ENCODE data around the genes RASL12 and CILP.

GRCh38 chr15:63380796-63381027 is 934 bp downstream of the CA12 start:
- PRO-cap, 2 experiments, result no peak in any of the 2 experiments

DNA sequence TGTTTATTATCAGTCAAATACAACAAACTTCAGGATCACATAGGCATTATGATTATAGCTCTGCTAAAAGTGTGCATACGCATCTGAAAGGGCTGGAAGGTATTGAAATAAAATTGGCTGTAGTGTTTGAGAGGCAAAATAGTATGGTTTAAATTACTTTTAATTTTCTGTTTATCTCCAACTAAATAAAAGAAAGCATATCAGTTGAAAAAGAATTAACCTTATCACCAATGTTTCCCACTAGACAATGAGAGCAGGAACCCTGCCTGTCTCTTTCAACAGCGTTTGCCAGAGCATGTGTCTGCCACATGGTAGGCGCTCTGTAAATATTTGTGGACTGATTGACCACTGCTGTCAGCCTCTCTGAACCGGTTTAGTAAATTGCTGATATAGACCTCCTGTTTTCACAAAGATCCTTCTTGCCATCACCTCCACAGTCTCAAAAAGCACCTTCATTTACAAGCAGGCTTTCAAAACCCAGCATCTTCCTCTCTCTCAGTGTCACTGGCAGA is 38.1 kb upstream of the USP3 start:
- PRO-cap, 2 experiments, result no peak in any of the 2 experiments

DNA sequence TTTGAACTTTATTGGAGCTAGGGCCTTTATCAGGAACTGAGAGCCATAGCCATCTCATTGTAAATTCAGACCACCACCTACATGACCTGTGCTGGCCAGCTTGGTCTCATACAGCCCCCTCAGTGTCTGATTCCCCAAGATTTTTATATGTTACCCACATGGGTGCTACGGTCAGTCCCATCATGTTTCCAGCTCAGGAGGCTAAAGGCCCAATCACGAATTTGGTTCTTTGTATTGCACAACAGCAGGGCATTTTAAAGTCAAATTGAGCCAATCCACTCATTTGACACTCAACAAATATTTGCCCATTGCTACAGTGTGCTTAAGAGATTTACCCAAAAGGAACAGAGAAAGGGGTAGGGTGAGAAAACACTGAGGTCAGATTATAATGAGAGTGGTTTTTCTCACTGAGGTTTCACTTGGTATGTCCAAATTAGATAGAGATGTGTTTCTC is 31.5 kb upstream of the USP3 start:
- PRO-cap, 2 experiments, result no peak in any of the 2 experiments

DNA sequence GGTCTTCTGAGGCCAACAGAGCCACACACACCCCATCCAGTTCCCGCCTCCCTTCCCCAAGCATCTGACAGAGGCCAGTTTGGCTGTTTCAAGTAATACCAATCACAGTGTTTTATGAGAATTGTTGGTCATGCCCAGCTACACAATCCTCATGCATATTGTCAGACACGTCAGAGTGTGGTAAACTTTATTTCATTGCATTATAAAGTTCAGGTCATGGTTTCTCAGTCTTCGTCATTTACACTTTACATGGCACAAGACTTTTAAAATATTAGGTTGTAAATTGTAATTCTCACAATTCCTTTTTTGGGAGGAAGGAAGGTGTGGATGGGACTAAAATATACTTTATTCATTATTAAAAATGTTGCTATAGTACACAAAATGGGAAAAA is 15.7 kb upstream of the USP3 start:
- PRO-cap, 2 experiments, result no peak in any of the 2 experiments

- PRO-cap, 2 experiments, result no peak in any of the 2 experiments
These were observed 27.9 kb upstream of the FBXL22 start for GRCh38 chr15:63569181-63569696.

GRCh38 chr15:63596027-63596424 is 1.2 kb upstream of the FBXL22 start:
- PRO-cap, 2 experiments, result no peak in any of the 2 experiments

GRCh38 chr15:63677676-63678830 is 80.9 kb downstream of the FBXL22 start:
- PRO-cap, 2 experiments, result no peak in any of the 2 experiments

DNA sequence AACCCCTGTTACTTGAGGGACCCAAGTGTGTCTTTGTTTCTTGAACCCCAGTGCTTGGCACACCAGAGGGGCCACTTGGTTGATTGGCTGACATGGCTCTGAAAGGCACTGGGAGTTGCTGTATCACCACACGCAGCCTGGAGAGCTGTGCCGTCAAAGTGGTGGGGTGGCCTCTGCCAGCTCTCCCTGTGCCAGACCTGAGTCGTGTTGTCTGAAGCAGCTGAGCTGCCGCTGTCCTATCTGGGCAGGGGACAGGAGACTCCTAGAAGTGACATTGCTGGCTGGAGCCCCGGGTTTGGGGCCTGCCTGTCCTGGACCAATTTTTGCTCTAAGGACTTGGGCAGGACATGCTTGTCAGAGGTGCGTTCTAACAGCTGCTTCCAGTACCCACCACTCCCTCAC is 5.5 kb upstream of the SNX22 start:
- PRO-cap, 2 experiments, result no peak in any of the 2 experiments

DNA sequence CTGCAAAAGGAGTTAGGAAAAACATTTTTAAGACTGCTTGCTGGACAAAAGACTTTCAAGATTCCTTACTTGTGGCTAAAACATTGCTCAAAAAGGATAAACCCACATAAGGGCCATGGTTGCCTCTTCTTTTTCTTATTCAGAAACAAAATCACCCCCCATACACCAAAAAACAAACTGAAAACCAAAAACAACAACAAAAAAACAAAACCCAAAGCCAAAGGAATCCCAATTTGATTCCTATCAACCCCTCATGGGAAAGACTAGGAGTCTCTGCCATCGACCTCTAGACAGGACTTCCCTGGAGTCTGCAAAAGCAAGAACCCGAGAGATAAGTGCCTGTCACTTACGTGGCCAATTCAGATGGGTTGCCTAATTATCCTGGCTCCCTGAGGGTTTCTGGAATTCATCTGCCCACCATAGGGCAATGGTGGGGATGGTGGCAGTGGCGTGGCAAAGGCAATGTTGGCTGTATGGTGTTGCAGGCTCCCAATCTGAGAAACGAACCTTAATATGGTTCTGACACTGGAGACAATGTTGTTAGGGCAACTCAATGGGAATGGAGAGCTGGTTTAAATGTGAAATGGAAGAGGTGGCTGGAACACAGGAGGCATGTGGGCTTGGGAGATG is 4.4 kb upstream of the PPIB start:
- PRO-cap, 2 experiments, result no peak in any of the 2 experiments

DNA sequence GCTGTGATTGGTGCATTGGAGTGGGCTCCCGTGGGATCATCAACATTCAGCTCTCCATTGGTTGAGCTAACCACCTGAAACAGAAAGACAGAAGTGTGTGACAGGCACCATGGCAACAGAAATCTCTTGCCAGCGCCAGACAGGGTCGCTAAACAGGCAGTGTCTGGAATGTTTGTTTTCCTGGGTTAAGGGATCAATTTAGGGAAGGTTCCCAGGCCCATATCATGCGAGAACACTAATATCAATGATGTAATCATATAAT is 17.5 kb upstream of the PPIB start:
- PRO-cap, 2 experiments, result no peak in any of the 2 experiments

GRCh38 chr15:64406184-64406629 is 18.6 kb downstream of the TRIP4 start:
- PRO-cap, 2 experiments, result no peak in any of the 2 experiments

DNA sequence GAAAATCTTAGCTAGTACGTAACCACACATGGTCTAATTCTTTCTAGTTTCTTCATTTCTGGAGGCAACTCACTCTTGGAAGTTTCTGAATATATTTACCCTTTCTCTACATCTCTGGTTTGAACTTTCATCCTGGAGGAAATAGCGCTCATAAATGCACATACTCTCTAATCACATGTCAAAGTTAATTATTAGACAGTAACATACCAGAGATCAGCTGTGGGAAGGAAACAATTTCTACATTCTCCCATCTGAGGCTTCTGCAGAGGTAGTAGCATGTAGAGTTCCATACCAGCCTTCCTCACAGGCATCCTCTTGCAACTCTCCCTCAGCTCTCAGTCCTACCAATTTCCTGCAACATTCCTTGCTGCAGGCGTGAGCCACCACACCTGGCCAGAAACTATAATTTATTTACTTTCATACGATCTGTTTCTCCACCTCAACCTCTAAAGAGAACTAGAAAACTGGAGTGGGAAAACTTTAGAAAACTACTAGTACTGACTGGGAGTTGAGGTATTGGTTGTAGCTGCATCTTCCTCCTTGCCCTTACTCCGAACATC is 132.4 kb downstream of the RBPMS2 start:
- PRO-cap, 2 experiments, result peak in 1 of 2 experiments; most common plus-strand start position 265 of the sequence (in 1)

DNA sequence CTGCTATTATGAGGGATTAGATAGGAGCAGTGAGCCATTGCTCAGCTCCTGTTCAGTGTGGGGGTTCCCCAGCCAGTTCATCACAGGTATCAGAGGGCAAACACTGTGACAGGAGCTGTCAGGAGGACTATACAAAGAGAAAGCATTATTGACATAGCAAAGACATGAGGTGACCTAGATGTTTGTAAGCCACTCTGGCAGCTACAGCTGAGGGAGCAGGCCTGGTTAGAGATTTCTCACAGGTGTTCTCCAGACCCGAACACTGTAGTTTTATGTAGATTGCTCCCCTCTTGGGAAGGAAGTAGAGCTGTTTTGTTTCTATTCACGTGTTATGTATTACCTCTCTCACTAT is 123.8 kb downstream of the RBPMS2 start:
- PRO-cap, 2 experiments, result no peak in any of the 2 experiments

GRCh38 chr15:64809768-64810527 is 15.5 kb downstream of the PIF1 start:
- PRO-cap, 2 experiments, result no peak in any of the 2 experiments

GRCh38 chr15:64877210-64877905 is 34.3 kb upstream of the ANKDD1A start:
- PRO-cap, 2 experiments, result no peak in any of the 2 experiments

DNA sequence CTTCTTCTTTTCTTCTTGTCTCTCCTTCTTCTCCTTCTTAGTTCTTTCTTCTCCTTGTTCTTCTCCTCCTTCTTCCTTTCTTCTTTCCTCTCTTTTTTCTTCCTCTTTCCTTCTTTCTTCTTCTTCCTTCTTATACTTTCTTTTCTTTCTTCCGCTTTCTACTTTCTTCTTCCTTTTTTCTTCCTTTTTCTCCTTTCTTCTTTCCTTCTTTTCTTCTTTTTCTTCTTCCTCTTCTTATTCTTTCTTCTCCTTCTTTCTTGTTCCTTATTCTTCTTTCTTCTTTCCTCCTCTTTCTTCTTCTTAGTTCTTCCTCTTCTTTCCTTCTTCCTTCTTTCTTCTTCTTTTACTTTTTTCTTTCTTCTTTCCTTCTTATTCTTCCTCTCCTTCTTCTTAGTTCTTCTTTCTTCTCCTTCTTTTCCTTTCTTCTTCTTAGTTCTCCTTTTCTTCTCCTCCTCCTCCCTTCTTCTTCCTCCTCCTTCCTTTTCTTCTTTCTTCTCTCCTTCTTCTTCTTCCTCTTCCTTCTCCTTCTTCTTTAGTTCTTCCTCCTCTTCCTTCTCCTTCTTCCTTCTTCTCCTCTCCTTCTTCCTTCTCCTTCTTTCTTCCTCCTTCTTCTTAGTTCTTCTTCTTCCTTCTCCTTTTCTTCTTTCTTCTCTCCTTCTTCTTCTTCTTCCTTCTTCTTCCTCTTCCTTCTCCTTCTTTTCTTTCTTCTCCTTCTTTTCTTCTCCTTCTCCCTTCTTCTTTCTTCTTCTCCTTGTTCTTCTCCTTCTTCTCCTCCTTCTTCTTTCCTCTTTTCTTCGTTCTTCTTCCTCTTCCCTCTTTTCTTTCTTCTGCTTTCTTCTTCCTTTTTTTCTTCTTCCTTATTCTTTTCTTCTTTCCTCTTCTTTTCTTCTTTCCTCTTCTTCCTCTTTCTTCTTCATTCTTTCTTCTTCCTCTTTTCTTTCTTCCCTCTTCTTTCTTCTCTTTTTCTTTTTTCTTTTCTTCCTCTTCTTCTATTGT is 36.5 kb downstream of the SPG21 start:
- PRO-cap, 2 experiments, result no peak in any of the 2 experiments

GRCh38 chr15:65067631-65068704 is at the start of gene RASL12:
TSS of gene RASL12 (minus strand) at chr15:65067991.
- PRO-cap, 2 experiments, result peak in 2 of 2 experiments; most common plus-strand start chr15:65068194 (in 1); most common minus-strand start chr15:65067991 (in 2)

- PRO-cap, 2 experiments, result no peak in any of the 2 experiments
These were observed 17.7 kb downstream of the KBTBD13 start for GRCh38 chr15:65094086-65094845.

- PRO-cap, 2 experiments, result no peak in any of the 2 experiments
These were observed at the start of gene CILP for GRCh38 chr15:65211387-65211845. TSS of gene CILP (minus strand) at chr15:65211473.

- PRO-cap, 2 experiments, result no peak in any of the 2 experiments
These were observed 15.7 kb upstream of the CILP start for GRCh38 chr15:65226834-65227578.